ENCODE data around the genes SLC39A8, UBE2D3, BDH2 and CXXC4.

- PRO-cap = no peak
Measured at GRCh38 chr4:101178634-101179369, 168.5 kb downstream of the PPP3CA start.

DNA sequence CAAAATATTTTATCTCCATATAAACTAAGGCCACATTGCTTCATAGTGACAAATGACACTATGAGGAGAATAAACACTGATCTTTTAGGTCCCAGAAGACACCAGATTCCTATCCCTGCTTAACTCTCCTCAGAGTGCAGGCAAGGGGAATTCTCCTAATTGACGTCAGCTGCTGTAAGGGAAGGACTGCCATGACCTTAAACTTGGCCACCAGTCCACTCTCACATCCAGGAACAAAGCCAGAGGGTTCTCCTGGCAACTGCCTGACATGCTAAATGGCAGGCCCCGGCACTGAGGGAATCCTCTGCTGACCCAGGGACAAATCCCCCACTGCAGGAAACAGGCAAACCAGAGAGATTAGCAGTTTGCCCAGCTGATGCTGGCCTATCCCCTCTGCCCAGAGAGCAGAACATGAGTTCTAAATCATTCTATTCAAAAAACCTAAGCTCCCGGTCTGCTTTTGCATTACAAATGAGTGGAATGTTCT, 155.7 kb downstream of the PPP3CA start:
- PRO-cap = no peak

DNA sequence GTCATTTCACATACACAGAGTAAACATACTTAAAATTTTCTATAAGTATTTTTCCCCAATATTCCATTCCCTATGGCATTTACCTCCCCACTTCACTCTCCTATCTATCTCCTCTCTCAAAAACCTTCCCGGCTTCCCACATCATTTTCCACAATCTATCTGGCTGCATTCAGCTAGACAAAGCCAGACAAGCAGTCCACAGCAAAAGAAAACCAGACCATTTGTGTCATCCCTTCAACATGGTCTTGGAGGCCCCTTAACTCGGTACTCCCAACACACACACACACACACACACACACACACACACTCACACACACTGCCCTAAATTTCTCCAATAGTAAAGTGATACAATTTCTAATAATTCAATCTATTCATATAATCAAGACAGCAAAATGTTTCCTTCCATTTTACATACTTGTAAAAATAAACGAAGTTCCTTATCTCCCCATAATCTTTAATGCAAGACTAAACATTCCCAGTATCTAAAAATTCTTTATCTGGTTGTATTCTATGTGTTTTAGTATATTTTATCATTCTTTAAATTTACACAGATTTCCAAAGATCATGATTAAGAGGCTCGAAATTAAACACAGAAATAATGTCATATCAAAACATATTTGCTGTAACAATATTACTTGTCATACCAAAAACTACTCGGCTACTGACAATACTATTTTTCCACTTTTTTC, 30.2 kb downstream of the PPP3CA start:
- PRO-cap = no peak

DNA sequence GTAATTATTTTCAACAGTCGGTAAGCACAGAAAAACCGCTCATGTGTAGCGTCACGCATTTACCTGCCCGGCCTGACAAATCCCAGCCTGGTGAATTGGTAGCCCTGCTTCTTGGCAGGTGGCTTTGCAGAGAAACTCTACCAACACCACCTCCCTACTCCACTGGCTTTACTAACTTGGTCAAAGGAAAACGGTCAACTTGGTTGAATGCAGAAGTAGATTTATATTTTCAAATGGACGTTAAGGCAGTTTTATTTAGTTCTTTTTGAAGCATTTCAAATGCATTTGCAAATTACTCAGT, 732 bp downstream of the BANK1 start:
- PRO-cap = no peak

DNA sequence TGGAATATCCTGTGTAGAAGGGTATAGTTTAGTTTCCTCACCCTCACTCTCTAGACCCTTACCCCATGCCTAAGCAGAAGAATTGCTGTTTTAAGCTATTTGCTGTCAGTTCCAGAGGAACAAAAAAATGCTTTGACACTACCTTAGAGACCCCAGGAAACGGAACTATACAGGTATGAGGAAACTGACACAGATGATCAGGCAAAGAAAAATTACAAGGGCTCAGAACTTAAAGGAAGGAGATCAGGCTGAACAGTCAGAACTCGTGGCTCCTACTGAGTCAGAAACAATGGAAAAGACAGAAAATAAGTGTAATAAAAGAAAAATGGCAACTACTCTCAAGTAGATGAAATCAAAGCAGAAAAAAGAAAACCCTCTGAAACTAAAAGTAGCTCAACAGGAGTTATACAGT, 65.6 kb downstream of the BANK1 start:
- PRO-cap = unidirectional peak, plus-strand start at position 236 of the sequence

GRCh38 chr4:102344905-102345734, at the start of gene SLC39A8:
TSS of gene SLC39A8 (minus strand) at chr4:102345482.
- PRO-cap = bidirectional peak, plus-strand start at chr4:102345180, minus-strand start at chr4:102345023; bidirectional peak, plus-strand start at chr4:102345601, minus-strand start at chr4:102345482

DNA sequence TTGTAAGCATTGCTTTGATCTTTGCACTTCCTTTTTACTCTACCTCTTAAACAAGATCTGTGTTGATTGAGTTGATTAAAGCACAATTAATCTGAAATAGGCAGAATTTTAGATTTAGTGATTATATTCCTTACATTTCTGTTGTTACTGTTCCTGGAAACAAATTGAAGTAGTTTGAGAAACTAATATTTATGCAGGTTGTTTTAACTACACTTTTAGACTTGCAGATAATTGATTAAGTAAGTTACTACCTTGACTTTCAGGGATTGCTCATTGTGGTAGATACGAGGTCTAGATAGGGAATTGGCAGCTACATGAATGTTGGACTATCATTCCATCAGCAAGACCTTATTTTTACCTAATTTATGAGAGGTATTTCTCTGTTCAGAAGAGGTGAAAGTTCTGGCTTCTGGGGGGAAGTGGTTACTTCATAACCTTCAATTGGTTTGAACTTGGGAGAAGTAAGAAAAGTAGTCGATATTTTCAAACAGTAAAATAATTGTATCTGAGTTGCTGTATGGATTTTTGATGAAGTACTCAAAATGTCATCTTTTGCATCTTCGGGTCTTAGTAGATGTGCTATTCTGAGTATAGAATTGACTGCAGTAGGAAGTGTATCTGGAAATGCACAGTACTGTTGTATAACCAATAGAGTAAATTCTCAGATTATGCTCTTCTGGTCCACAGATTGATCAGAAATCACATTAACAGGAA, 2.7 kb downstream of the NFKB1 start:
- PRO-cap = no peak

GRCh38 chr4:102518539-102519229, 17.5 kb downstream of the NFKB1 start:
- PRO-cap = no peak

DNA sequence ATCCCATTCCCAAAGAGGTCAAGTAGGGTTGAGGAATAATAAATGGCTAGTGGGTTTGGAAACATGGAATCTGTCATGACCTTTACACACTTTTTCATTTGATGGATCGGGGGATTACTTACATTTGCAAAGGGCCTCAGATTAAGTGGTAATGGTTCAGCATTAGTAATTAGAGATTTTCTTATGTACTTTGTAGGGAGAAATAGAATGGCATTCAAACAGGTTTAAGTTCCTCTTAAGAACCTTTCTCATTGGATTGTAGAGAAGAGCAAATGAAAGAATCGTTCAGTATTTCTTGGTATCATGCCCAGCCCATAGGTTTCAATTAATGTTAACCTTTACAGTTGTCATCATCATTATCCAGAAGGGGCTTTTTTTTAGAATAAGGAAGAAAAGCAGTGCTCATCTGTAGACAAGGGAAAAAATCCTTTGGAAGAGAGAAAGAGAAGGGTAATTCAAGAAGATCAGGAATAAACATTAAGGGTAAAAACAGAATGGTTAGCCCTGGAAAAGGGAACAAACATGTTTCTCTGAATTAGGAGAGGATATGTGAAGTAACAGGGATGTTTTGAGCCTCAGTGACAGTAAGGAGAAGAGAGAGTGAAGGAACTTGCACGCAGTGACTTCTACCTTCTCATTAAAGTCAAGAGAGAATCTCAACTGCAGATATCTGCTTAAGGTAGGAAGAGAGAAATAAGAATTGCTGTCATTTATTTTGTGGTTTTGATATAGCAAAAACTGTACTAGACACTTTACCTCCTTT, 55.5 kb downstream of the NFKB1 start:
- PRO-cap = no peak

DNA sequence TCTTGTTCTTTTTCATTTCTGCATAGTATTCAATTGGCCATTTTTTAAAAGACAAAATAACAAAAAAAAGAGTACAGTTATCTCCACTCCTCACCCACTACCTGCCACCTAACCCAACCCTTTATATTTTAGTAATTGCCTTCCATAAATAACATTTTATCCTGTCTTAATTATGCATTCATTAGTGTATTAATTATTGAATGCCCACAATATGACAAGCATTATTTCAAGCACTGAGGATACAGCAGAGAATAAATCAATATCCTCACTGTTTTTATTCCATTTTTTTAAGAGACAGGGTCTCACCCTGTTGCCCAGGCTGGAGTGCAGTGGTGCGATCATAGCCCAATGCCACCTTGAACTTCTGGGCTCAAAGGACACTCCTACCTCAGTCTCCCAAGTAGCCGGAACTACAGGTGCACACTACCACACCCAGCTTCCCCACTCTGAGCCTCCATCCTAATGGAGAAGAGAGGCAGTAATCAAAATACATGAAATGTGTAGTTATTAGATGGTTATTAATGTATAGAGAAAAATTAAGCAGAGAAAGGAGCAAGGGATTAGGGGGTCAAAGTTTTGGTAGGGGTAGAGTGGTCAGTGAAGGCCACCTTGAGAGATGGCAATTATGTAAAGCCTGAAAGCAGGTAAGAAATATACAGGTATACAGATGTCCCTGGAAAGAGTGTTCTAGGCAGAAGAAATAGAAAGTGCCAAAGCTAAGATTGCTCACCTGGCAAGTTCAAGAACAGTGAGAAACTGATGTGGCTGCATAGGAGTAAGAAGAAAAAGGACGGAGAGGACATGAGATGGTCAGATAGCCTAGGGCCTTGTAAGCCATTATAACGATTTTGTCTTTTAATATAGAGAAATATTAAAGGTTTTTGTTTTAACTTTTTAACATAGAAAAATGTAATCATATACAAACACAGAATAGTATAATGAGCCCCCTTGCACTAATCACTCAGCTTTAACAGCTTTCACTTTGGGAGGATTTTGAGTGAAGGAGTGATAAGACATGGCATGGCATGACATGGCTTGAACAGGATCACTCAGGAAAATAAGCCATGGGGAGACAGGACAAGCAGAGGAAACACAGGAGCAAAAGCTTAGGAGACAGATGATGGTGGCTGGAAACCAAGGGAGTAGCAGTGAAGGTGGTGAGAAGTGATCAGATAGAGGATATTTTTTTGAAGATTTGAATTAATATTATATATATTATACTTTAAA, 57.6 kb downstream of the NFKB1 start:
- PRO-cap = no peak

DNA sequence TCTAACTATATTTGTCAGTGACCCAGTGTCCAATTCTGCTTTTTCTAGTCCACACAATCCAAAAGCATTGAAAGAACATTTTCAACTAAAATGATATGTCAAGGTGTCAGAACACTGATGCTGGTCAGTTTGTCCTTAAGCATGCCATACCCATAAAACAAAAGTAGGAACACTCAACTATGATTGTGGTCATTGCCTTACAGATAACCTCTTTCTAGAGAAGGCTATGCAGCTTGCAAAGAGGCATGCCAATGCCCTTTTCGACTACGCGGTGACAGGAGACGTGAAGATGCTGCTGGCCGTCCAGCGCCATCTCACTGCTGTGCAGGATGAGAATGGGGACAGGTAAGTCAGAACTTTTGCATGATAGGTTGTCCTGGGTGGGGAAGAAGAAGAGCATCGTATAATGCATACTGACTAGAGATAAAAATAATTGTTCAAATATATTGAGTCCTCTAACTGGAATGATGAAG, 96.2 kb downstream of the NFKB1 start:
- PRO-cap = no peak

- PRO-cap = no peak
Measured at GRCh38 chr4:102734620-102735243, 26.0 kb downstream of the MANBA start.

DNA sequence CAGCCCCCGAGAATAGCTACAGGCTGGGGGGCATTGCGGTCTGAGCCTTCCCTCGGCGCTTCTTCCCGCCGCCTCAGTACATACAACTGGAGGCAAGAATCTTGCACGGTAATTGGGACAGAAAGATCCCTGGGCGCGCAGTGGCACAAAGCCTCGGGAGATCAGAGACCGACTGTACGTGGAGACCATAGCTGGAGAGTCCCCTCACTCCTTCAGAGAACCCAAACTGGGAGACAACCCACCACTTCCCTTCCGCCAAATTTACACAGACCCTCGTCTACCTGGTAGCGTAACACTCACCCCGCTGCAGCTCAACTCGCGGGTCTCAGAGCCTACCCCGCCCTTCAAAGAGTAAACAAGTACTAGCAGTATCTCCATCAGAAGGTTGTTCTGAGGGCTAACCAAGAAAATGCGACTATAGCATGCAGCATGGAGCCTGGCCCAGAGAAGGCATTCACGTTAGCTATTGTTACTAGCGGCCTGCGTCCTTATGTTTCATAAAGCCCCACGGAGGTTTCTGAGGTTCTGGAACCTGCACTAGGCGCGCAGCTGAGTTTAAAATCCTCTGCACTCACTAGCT, 443 bp upstream of the MANBA start:
- PRO-cap = no peak

- PRO-cap = no peak
Measured at GRCh38 chr4:102793753-102794449, 33.1 kb upstream of the MANBA start.

DNA sequence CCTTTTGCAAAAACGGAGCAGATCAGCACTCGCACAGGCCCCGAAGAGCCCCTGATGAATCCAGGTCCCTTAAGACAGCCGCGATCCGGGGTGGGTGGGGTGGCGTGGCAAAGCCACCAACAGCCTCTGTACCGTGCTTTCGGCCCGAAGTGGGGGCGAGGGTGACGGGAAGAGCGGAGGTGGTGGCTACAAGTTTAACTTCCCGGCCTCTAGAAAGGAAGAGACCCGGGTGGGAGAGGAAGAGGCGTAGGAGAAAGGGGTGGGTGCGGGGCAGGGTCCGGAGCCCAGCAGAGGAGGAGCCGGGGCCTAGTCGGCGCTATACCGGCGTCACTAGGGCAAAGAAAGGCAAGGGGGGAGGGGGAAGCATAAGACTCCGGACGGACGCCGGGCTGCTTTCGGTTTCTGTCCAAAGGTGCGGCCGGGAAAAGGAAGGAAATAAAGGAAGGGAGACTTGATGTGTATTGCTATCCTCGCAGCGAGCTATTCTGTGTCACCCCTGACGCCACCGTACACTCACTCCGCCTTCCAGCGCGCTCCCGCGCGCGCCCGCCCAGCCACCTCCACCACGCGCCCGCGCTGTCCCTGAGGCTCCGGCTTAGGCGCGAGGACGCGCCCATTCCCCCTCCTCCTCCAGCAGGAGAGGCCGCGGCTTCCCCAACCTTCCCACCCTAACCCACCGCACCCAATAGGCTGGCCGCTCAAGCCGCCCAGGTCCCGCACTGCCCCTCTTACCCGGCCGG, 545 bp downstream of the UBE2D3 start:
- PRO-cap = bidirectional peak, plus-strand start at position 348 of the sequence, minus-strand start at position 211 of the sequence

- PRO-cap = bidirectional peak, plus-strand start at chr4:102827611, minus-strand start at chr4:102827520; bidirectional peak, plus-strand start at chr4:102827844, minus-strand start at chr4:102827916; bidirectional peak, plus-strand start at chr4:102828299, minus-strand start at chr4:102828062
Measured at GRCh38 chr4:102827376-102828216, at the start of gene UBE2D3. TSS of gene UBE2D3 (minus strand) at chr4:102827551.

- PRO-cap = unidirectional peak, minus-strand start at chr4:103099822
Measured at GRCh38 chr4:103099721-103100247, at the start of gene BDH2. TSS of gene BDH2 (minus strand) at chr4:103099834.

GRCh38 chr4:103255524-103256024, 57.4 kb upstream of the CENPE start:
- PRO-cap = no peak

DNA sequence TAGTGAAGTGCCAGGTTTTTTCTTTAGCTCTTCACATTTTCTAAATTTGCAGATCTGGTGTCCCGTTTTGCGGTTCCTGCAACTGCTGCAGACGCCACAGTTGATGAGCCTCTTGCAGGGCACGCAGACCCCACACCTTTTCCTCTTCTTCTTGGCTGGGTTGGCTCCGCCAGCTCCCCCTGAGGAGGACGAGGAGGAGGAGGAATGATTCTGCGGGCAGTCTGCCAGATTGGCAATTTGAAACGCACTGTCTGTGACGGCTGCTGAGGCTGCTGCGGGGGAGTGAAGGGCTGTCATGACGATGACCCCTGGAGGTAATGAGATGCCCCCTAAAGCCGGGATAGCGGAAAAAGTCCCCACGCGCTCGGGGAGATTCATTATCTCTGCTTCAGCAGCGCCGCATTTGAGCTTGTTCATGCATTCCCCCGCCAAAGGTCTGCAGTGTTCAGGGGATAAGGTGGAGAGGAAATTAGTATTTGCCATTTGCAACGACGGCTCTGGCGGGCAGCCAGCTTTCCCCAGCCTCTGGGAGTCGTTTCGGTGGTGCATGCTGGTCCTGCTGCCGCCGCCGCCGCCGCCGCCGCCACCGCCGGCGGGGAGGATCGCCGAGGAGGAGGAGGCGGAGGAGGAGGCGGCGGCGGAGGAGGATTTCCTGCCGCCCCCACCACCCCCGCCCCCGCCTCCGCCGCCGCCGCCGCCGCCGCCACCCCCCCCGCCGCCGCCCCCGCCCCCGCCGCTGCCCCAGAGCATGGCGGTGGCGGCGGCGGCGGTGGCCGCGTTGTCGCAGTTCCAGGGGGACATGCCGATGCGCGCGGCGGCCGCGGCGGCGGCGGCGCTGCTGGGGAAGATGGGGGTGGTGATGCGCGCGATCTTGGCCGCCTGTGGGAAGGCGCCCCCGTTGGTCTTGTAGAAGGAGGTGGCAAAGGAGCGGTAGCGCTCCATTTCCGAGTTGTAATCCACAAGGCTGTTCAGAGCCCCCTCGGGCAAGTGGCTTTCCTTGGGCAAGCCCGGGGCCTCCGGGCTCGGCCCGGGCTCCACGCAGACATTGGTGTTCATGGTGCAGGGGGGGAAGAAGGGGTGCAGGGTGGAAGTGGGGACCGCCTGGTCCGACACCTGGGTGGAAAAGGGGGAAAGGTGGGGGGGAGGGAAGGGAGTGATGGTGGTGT, 3.6 kb downstream of the CXXC4 start:
- PRO-cap = bidirectional peak, plus-strand start at position 749 of the sequence, minus-strand start at position 604 of the sequence

- PRO-cap = bidirectional peak, plus-strand start at chr4:104494882, minus-strand start at chr4:104494883
Measured at GRCh38 chr4:104494663-104495913, at the start of gene CXXC4. TSS of gene CXXC4 (minus strand) at chr4:104494894.